SP-49 (cell line): ENCODE results near the genes TMEM150C and PLAC8.

- PRO-cap: no peak
These were observed 10.9 kb upstream of the ANXA3 start for GRCh38 chr4:78540467-78541244.

DNA sequence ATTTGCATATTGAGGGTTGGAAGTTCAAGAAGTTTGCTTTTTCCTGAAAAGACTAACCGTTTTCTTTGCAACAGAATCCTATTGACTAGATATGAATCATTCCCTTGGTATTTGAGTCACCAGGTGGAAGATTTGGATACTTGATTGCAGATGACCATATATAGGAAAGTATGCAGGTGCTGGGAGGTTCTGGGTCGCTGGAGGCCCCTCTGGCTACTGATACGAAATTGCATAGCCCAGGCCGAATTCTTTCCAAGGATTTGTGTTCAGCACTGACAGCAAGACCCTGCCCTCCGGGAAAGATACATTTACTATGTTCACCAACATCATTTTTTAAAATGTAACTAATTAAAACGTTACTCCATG is 834 bp downstream of the ANXA3 start:
- PRO-cap: no peak

GRCh38 chr4:78645695-78646793 is 94.5 kb downstream of the ANXA3 start:
- PRO-cap: no peak

- PRO-cap: no peak
These were observed 24.8 kb downstream of the PAQR3 start for GRCh38 chr4:78914200-78915169.

DNA sequence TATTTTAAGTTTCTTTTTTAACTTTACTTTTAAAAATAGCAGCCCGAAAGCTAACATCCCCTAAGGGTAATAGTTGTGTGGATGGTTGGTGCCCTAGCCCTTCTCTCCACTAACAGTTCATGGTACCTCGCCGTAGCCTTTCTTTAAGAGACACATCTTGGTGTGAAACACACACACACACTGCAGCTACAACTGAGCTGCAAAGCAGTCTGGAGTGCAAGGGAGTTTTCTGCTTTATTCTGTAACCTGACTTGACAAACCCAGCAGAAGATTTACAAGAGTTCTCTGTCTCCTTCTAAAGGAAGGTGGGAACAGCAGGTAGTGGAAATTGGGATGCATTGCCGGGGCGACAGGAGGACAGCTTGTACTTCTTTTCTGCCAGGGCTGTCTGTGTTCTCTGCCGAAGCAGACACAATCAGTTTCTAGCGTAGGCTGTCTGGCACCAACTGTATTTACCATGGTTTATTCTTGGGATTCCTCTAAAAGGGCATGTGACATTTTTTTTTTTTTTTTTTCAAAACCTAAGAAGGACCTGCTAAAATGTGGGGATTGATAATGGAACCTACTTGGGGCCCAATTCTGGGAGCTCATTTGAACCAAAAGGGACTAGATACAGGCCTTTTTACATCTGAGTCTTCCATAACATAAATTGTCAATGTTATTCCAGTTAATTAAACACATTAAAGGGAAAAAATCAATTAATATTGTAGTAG is 190.8 kb upstream of the GK2 start:
- PRO-cap: no peak

DNA sequence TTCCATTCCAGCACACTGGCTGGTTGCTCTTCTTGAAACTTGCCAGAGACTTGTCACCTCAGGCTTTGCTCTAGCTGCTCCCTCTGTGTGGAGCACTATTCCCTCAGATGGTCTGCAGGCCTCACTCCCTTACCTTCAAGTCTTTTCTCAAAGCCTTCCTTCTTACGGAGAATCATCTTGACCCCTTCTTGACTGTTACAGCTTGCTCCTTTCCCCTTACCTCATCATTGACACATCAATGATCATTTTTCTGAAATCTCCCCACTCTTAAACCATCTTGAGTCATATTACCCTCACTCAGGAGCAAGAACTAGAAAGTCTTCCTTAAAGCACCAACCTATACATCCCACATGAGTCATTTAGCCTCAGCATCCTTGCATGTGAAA is 55.8 kb downstream of the ANTXR2 start:
- PRO-cap: no peak

GRCh38 chr4:80138778-80139250 is 58.5 kb upstream of the PRDM8 start:
- PRO-cap: no peak

GRCh38 chr4:80439499-80440143 is 104.1 kb downstream of the CFAP299 start:
- PRO-cap: no peak

DNA sequence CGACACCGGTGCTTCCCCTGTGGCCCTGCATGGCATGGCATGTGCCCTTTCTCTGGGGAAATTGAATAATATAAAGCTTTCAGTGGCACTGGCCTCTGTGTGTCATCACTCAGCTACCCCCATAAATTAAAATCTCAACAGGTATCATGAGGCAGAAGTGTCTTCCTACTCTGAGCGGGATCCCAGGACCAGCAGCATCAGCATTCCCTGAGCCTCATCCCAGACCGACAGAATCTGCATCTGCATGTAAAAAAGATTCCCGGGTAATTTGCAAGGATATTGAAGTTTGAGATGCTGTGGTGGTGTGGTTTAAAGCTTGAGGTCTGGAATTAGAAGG is 46.0 kb downstream of the RASGEF1B start:
- PRO-cap: no peak

DNA sequence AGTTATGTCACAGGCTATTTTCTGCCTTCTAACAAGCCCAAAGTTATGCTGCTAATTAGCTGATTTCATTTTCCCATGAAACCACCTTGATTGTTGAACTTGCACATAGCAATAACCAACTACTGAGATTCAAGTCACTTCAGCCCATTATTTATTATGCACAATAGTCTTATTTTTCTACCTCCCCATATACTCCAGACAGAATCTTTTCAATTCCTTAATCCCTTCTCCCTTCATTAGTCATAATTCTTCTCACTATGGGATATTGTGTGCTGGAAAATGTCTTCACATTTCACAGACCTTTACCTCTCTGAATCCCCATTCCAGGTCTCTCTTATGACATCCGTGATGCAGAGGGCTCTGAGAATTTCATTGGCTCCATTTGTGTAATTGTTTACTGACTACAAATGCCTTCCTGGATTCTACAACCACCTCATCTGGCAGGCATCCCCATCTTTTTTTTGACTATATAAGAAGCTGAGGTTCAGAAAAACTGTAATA is 9.2 kb downstream of the RASGEF1B start:
- PRO-cap: no peak

- PRO-cap: no peak
These were observed 1.3 kb upstream of the RASGEF1B start for GRCh38 chr4:81472755-81473587.

DNA sequence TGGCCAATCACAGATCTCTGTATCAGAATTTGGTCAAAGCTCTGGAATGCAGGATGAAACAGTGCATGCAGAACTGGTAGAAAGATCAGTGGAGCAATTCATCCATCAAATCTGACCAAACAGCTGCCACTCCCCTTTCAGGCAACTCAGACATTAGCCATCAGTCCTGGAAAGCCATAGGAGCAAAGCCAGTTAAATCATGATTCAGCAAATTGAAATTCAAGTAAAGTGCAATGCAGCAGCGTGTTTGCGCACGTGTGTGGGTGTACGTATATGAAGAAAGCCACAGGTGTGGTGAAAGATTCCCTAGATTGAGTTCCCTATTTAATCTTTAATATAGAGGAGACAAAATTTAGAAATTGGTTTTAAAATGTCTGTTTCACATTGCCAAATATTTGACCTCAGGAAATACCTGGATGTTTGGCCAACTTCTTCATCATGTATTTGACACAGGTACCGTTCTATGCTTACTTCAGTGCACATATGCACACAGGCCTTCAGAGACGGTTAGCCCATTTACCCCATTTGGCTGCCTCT is 160.5 kb upstream of the RASGEF1B start:
- PRO-cap: no peak

- PRO-cap: no peak
These were observed 177.2 kb upstream of the RASGEF1B start for GRCh38 chr4:81648818-81649458.

DNA sequence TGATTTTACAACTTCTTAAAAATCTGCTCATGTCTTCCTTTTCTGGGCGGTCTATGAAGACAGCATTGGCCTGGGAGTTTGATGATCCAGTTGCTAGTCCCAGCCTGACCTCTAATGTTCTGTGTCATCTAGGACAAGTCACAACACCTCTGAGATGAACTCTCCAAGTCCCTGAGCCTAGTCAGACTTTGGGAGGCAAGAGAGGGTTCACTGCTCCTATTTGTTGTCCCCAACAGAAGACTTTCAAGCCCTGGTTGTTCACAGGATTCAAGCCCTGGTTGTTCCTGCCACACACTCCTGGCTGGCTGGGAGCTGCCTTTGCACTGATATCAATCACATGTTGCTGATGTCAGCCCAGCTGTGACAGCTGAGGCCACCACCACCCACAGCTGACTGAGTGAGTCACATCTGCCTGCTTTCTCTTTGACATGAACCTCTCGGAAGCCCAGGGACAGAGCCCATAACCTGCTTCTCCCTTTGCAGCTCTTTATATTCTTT is 253.2 kb upstream of the RASGEF1B start:
- PRO-cap: no peak

GRCh38 chr4:82371948-82372369 is 1.8 kb downstream of the HNRNPD start:
- PRO-cap: no peak

- PRO-cap: no peak
These were observed at the start of gene TMEM150C for GRCh38 chr4:82561510-82562572. TSS of gene TMEM150C (minus strand) at chr4:82561988.

- PRO-cap: no peak
These were observed 13.2 kb upstream of the SCD5 start for GRCh38 chr4:82811687-82812359.

GRCh38 chr4:83110393-83110930 is 4.1 kb downstream of the PLAC8 start:
- PRO-cap: no peak

DNA sequence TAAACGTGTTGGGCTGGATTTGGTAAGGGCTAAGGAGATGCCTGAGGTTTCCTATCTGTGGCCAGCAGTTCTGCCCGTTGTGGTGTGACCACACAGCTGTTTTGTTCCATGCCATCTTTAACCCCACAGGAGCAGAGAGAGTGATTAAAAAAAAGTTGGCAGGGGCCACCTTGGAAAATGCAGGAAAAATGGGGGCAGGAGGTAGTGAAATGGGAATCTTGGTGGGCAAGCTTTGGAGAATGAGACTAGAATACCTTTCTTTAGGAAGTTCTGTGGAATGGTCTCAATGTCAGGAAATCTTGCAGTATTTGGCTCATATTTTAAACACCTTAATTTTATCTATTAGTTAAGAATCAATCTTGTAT is 1.0 kb downstream of the PLAC8 start:
- PRO-cap: no peak

DNA sequence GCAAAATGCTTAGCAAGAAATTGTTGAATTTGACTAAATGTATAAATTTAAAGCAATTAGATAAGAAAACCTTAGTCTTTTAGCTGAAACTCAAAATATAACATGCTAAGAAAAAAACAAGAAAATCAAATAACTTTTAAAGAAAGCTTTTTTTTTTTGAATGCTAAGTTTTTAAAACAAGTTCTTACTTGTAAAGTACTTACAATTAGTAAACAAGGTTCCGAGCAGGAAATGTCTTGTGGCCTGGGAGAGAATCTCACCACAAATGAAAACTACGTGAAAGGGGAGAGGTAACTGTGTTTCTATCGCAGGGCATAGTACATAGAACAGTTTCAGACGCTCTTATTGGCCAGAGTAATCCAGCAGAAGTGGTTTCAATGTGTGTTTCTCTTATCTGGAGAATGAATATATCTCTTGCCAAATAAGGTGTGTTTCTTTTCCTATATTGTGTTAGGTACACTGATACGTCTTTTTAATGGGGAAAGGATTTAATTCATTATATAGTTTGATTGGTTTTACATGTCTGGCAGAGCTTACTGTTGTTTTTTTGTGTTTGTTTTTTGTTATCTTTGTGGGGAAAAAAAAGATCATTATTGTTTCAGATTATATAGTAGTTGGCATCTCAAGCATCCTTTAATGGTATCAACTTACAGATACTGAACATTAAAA is at the start of gene PLAC8:
Gene PLAC8, minus strand, starts transcription at position 267 of the 669 bp plus-strand sequence.
- PRO-cap: unidirectional peak, minus-strand start at position 267 of the sequence